NB4 (cell line): ENCODE data around the genes STAT5B and CAVIN1.

GRCh38 chr17:42023406-42023998 lies 3.6 kb downstream of the NKIRAS2 start:
- RRBS: 2% methylated on average over 3 of the region's 11 CpGs

DNA sequence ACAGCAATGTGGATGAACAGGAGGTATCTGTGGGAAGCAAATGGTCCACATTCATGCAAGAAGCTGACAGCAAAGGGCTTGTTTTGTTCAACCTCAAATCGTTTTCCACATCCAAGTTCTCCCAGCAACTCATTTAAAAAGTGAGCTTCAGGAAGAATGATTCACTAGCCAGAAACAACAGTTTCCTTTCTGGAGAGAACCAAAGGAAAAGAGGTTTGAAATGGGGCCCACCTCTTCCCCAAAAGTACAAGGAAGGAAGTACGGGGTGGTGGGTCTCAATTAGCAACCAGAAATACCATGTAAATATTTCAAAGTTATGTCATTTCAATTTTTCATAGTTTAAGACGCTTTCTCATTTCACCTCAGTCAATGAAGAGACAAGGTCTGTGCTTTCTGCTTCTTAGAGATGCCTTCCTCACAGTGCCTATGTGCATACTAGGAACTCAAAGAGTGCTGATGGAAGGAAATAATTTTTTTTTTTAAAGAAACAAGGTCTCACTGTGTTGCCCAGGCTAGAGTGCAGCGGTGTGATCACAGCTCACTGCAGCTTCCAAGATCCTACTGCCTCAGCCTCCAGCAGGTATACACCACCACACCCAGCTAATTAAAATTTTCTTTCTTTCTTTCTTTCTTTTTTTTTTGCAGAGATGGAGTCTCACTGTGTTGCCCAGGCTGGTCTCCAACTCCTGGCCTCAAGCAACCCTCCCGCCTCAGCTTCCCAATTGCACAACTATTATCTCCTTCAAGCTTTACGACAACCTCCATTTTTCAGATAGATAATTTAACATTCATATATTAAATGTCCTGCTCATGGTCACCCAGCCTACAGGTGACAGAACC lies 9.7 kb downstream of the HSPB9 start:
- RRBS: no CpG with 5 or more reads among the region's 6 CpGs

DNA sequence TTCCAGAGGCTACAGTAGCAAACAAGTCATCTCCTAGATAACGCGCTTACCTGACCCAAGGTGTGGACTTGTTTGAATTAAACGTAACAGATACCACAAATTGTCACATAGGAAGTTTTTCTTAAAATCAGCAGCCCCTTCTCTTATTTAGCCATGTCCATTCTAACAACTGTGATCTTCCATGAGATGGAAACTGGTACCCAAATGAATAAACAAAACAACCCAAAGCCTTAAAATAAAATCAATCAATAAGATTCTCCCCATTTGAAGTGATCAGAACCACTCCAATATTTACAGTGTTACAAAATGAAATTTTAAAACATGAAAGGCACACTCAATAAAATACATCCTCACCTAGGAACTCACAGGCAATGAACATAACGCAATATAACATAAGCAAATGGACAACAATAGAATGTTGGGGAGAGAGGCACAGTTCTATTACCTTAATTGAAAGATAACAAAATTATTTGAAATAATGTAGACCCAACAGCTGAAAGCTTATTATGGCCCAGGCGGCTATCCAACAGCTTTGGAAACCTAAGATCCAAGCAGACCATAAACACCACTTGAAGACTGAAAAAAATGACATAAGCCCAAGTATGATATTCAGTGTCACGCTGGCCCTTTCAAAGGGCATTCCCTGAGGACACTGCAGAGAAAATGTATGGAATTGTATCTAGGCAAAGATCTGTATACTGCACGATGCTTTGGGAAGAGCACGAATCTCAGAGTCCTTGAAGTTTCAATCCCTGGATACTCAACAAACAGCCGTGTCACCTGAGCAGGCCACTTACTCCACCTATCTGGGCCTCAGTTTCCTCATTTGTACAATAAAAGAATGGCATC lies 1.6 kb downstream of the STAT5B start:
- RRBS: no CpG with 5 or more reads among the region's 9 CpGs

GRCh38 chr17:42276219-42276769 lies at the start of gene STAT5B:
STAT5B (minus strand) TSS chr17:42276391.
- RRBS: under 1% methylated on average over 66 of the region's 84 CpGs

- RRBS: no CpG with 5 or more reads among the region's 4 CpGs
Observed at GRCh38 chr17:42286822-42287190, 1.5 kb upstream of the STAT5A start.

- RRBS: no CpG with 5 or more reads among the region's 3 CpGs
Observed at GRCh38 chr17:42302481-42302680, 14.1 kb downstream of the STAT5A start.

GRCh38 chr17:42362316-42363284 lies 25.6 kb downstream of the STAT3 start:
- RRBS: no CpG with 5 or more reads among the region's 10 CpGs

DNA sequence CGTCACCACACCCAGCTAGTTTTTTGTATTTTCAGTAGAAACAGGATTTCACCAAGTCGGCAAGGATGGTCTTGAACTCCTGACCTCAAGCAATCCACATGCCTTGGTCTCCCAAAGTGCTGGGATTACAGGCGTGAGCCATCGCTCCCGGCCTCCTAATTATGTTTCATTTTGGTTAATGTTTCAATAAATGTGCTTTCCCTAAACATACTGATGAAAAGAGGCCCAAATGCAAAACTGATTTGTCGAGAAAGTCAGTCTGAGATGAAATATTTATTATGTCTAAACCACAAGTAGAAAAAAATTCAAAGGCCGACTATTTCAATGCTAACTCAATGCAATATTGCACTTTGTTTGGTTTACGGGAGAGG lies 9.9 kb downstream of the STAT3 start:
- RRBS: no CpG with 5 or more reads among the region's 8 CpGs

GRCh38 chr17:42378974-42379910 lies 9.0 kb downstream of the STAT3 start:
- RRBS: no CpG with 5 or more reads among the region's 7 CpGs

DNA sequence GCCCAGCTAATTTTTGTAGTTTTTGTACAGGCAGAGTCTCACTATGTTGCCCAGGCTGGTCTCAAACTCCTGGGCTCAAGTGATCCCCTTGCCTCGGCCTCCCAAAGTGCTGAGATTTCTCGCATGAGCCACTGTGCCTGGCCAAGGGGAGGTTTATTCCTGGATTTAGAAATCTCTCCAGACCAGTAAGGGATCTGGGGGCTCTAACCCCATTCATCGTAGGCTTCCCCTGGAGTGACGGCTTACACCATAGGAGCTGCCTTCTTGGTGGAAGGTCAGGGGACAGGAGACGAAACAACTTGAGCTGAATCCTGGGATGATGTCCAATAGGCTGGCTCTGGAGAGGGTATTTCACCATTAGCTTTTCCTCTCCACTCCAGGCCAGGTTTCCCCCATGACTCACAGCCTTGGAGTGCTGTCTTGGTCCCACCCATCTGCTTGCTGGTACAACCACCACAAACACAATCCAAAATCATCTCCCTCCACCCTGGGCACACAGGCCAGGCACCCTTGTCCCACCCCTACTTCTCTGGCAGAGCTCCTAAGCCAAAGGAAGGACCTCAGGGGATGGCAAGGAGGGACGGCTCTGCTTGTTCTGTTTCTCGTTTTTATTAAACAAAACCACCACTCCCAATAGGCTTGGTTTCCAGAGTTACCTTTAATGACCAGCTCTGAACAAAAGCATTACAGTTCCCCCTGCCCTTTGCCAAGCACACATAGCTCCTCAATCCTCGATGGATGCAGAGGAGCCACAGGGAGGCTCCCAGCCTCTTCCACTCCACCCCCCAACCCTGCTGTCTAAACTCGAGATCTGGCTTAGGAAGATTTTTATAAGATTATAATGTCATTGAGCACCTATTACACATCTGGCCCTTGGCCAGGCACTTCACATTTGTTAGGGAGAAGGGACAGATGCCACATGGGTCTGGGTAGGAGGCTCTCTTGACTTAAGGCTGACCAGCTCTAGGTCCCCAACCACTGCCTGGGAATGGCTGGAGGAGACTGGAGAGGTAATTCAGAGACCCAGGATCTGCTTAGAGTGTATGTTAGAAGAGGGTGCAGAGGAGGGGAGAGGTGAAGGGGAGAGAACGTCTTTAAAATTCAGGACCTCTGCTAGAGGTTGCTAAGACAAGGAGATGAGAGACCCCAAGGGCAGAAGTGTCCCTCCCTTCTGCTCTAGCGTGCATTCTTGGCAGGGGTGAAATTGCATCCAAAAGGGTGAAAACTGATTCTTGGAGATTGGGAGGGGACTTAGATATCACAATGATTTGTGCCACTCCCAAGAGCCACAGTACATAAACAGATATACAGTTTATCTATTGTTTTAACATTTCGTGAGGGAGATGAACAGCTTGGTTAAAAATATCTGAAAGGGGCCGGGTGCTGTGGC lies 13.3 kb downstream of the CAVIN1 start:
- RRBS: no CpG with 5 or more reads among the region's 13 CpGs

GRCh38 chr17:42422306-42422966 lies 620 bp downstream of the CAVIN1 start:
- RRBS: 11% methylated on average over 6 of the region's 53 CpGs

GRCh38 chr17:42423044-42423627 lies at the start of gene CAVIN1:
CAVIN1 (minus strand) TSS chr17:42423256.
- RRBS: 49% methylated on average over 28 of the region's 48 CpGs

GRCh38 chr17:42441545-42442354 lies 16.9 kb upstream of the ATP6V0A1 start:
- RRBS: no CpG with 5 or more reads among the region's 10 CpGs

DNA sequence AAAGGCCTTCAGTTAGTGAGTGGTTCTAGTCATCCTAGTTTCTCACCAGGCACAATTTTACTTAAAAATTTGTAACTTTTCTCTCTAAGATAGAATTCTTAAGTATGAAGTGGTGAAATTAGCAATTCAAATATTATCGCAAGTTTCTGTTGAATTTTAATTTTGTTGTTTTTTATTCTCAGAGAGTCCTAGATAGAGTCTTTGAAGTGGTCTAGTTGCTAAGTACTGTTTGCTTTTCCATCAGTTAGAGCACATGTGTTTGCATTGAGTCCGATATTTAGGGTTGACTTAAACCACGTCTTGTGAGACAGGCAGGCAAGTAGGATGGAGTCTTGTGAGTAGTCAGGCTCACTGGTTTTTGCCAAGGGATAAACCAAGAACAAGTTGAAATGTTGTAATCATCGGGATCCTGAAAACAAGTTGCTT lies 17.0 kb downstream of the ATP6V0A1 start:
- RRBS: no CpG with 5 or more reads among the region's 4 CpGs

- RRBS: no CpG with 5 or more reads among the region's 1 CpG
Observed at GRCh38 chr17:42563644-42563843, 1.6 kb downstream of the COASY start.

DNA sequence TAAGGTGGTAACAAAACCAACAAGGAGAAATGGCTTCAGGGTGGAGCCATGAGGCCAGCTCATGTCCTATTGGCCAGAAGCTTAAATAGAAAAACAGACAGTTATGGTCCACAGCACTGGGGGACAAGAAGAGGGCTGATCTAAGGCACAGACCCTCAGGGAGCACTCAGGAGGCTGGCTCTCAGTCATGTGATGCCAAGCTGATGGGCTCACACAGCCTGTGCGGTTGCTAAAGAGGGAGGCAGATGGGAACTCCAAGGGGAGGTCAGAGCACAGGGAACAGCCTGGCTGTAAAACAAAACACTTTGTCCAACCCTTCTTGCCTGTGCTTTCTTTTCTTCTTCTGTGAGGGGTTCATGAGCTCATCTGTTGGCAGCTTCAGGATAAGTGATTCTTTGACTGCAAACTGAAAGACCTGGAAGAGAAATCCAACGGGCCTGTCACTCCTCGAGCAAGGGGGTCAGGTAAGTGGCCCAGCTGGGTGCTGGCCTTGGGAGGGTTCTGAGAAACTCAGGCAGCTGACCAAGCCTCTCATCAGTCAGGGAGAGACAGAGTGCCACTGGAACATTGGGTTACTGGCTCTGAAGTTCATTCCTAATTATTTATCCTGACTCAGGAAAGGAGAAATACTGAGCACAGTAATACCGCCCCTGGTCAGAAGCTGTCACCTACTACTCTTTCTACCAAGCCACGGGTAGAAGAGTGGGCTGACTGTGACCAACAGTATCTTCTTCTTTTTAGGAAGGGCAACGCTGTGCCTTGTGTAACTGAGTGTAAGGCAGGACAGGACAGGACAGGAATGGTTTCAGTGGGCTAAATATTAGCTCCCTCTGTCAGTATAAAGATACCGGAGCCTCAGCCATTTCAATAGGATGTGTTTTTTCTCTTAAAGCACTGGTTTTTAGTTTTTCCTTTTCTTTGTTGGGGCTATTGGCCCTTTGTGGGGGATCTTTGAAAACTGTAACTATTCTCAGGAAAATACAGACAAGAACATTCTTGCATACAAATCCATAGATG lies 27.5 kb downstream of the CNTNAP1 start:
- RRBS: no CpG with 5 or more reads among the region's 7 CpGs

GRCh38 chr17:42749642-42750016 lies 4.8 kb upstream of the EZH1 start:
- RRBS: no CpG with 5 or more reads among the region's 5 CpGs

DNA sequence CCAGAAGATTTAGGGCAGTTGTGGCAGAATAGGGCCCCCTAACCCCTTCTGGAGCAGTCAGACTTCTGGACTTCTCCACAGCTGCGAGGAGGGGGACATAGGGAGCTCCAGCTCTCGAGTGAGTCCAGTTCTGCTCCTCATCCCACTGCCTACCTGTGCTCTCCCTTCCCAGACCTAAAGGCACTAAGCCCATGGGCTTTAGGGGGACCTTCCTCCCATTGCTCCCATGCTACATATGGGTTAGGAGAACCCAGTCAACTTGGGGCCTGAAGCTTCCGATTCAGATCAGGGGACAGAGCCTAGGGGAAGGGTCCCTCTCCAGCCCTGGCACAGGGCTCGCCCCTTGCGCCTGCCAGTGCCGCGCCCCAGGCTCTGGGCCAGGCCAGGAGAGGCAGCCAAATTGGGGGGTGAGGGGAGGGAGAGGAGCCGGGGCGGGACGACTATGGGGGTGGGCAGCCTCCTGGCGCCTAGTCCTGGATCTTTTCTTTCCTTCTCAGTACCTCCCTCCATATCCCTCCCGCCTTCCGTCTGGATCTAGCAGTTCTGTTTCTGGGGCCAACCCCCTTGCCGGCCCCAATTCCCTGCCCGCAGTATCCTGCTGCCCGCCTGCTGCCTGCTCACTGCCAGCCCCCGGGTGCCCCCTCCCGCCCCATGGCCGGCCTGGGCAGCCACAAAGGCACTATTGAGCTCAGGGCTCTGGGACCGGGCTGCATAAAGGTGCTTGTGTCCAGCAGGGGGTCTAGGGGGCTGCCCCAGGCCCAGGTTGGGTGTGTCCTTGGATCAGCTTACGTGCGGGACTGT lies 1.6 kb downstream of the WNK4 start:
- RRBS: 57% methylated on average over 5 of the region's 22 CpGs

GRCh38 chr17:42783875-42784392 lies 3.5 kb downstream of the WNK4 start:
- RRBS: 59% methylated on average over 12 of the region's 24 CpGs

DNA sequence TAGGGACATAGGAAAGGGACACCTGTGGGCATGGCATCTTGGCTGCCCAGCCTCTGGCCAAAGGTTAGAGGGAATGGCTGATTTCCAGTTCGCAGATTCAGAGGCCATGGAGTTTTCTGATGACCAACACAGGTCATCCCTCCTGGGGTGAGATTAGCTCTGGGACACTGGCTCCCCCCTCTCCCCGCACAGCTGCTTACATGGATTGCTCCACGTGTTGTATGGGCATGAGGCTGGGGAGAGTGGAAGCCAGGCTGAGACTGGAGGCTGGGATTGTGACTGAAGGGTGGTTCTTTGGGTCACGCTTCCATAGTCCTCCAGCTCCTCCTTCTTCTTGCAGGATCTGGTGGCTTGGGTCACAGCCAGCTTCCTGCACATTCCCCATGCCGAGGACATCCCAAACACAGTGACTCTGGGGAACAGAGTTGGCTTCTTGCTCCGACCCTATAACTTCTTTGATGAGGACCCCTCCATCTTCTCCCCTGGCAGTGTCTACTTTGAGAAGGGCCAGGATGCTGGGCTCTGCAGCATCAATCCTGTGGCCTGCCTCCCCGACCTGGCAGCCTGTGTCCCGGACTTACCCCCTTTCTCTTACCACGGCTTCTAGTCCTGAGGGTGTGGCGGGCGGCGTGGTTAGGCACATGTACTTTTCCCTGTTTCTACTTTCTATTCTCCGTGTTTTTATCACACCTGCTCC lies 1.1 kb upstream of the AOC3 start:
- RRBS: no CpG with 5 or more reads among the region's 13 CpGs